ENCODE data around the genes MLXIP and KNTC1.

- PRO-cap, result no peak
- RRBS, 2 experiments, result no CpG with 5 or more reads among the region's 7 CpGs
Measured at GRCh38 chr12:121966873-121967383, 48.5 kb downstream of the CFAP251 start.

DNA sequence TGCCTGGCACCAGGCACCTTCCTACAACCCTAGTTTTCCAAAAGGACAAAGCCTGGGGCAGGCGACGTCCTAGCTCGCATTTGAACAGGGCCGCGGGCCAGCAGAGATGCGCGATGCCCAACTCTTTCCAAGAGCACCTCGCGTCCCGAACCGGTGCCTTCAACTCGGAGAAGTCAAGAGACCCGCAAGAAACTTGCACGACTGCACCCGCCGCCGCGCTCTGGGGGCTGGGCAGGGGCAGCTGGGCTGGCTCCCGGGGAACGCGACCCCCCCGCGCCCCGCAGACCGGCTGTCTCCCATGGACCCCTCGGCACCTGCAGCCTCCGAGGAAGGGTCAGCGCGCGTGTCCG is 380 bp upstream of the BCL7A start:
- PRO-cap, result no peak
- RRBS, 2 experiments, result 3% methylated on average over 7 of the region's 31 CpGs; no CpG with 5 or more reads in 1 of the 2 experiments

- PRO-cap, result no peak
- RRBS, 2 experiments, result no CpG with 5 or more reads among the region's 11 CpGs
Measured at GRCh38 chr12:122077011-122077625, 1.4 kb upstream of the MLXIP start.

DNA sequence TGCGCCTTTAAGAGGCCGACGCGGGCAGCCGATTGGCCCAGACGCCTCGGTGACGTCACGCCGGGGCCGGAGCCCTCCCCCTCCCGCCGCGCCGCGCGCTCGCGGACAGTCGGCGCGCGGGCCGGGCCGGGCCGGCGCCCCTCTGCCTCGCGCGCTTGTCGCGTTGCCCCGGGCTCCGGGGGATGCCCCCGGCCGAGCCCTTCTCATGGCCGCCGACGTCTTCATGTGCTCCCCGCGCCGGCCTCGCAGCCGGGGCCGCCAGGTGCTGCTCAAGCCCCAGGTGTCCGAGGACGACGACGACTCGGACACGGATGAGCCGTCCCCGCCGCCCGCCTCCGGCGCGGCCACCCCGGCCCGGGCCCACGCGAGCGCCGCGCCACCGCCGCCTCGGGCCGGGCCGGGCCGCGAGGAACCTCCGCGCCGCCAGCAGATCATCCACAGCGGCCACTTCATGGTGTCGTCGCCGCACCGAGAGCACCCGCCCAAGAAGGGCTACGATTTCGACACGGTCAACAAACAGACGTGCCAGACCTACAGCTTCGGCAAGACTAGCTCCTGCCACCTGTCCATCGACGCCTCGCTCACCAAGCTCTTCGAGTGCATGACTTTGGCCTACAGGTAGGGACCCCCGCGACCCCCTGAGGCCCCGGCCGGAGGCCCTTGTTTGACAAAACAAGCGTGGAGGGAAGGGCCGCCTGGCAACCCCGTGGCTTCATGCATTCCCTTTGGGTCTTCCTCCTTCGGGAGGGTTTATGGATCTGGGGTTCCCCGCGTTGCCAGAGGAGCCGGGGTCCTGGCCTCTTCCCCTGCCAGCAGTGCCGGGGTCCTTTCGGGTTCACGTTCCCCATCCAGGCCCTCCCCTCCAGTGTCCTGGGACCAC is at the start of gene MLXIP:
TSS of gene MLXIP (plus strand) at position 108 of the 880 bp plus-strand sequence.
- PRO-cap, result bidirectional peak, plus-strand start at position 108 of the sequence, minus-strand start outside the sequence
- RRBS, 2 experiments, result under 1 to 4% methylated on average over 49 of the region's 104 CpGs

DNA sequence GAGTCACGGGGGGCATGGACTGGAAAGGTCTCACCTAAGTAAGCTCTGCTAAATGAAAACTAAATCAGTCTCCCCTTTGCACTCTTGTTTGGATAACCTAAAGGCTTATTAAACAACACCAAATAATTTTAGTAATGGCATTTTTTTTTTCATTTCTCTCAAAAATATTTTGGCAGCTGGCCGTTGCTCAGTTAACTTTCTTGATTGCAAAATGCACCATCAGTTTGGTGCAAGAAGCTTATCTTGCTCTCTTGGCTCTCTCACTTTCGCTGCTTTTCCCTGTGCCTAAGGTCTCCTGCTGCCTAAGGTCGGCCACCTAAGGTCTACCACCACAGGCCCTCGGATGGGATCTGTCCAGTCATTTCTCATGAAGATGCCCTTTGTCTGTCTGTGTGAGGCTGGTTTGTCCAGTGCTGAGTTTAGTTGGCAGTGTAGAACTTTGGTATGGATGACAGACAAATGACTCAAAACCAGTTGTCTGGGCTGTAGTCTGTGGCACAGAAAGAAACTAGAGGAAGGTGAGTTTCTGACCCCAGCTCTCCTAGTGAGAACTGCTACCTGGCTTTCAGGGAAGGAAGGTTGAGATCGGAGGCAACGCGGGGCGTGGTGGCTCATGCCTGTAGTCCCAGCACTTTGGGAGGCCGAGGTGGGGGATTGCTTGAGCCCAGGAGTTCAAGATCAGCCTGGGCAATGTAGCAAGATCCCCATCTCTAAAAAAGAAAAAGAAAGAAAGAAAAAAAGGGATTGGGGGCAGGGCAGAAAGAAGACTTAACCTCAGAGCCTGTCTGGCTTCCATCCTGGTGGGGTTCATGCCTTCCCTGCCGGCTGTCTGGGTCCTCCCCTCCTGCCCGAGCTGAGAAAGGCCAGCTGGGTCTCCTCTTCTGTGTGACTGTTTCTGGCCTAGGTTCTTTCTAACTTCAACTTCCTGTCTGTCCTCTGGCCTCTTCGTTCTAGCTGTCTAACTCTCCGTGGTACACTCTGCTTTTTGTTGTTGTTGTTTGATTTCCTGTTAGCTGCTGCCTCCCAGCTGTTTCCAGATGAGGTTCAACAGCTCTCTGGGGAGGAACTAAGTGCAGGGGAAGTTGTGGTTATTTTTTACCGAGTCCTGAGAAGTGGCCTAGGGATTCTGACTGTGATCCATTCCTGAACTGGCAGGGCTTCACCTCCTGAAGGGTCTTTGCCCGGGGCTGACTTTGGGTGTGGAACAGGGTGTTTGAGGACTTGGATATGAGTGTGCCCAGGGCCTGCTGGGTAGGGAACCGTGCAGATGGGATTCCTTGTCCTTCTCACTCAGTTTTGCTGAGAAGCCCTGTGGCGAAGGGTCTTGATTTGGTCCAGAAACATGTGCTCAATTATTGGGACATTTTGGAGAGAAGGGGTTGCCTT is 2.9 kb downstream of the MLXIP start:
- PRO-cap, result unidirectional peak, minus-strand start at position 354 of the sequence; unidirectional peak, minus-strand start at position 394 of the sequence
- RRBS, 2 experiments, result no CpG with 5 or more reads among the region's 18 CpGs

DNA sequence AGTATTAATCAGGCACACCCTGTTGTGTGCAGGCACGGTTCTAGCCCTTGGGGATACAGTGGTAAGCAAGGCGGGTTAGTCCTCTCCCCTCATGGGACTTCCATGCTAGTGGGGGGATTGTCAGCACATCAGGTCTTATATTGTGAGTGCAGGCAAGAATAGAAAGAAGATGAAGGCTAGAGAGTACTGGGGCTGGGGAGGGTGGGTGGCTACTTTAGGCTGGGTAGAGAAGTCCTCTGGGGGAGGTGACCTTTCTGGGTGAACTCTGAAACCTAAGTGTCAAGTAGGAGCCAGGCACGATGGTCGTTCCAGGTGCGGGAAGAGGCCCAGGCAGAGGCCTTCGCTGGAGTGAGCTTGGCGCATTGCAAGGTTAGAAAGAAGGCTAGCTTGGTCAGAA is 8.6 kb downstream of the MLXIP start:
- PRO-cap, result no peak
- RRBS, 2 experiments, result no CpG with 5 or more reads among the region's 7 CpGs

DNA sequence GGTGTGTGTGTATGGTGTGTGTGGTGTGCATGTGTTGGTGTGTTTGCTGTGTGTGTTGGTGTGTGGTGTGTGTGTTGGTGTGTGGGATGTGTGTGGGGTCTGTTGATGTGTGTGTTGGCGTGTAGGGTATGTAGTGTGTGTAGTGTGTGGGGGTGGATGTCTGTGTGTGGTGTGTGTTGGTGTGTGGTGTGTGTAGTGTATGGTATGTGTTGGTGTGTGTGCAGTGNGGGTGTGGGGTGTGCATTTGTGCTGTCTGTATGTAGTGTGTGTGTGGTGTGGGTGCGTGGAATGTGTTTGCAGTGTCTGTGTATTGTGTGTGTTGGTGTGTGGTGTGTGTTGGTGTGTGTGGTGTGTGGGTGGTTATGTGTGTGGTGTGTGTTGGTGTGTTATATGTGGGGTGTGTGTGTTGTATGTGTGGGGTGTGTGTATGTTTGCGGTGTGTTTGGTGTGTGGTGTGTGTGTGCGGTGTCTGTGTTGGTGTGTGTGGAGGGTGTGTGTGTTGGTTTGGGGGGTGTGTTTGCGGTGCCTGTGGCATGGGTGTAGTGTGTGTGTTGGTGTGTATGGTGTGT is 14.6 kb downstream of the MLXIP start:
- PRO-cap, result no peak
- RRBS, 2 experiments, result no CpG with 5 or more reads among the region's 5 CpGs

GRCh38 chr12:122104846-122105321 is 26.3 kb downstream of the MLXIP start:
- PRO-cap, result no peak
- RRBS, 2 experiments, result no CpG with 5 or more reads among the region's 7 CpGs

DNA sequence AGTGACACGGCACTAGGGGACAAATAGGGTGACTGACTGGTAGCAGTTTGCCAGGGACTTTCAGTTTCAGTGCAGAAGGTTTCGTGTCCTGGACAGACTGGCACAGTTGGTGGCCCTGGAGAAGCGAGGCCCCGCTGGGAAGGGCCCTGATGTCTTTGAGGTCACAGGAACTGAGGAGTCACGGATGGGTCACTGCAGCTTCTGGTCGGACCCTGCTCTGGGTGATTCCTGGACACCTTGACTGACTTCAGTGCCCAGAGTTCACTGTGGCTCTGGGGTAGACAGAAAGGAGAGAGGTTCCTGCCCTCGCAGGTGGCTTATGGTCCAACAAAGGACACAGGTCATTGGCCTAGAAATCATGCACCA is 2.7 kb downstream of the LRRC43 start:
- PRO-cap, result no peak
- RRBS, 2 experiments, result no CpG with 5 or more reads among the region's 7 CpGs

DNA sequence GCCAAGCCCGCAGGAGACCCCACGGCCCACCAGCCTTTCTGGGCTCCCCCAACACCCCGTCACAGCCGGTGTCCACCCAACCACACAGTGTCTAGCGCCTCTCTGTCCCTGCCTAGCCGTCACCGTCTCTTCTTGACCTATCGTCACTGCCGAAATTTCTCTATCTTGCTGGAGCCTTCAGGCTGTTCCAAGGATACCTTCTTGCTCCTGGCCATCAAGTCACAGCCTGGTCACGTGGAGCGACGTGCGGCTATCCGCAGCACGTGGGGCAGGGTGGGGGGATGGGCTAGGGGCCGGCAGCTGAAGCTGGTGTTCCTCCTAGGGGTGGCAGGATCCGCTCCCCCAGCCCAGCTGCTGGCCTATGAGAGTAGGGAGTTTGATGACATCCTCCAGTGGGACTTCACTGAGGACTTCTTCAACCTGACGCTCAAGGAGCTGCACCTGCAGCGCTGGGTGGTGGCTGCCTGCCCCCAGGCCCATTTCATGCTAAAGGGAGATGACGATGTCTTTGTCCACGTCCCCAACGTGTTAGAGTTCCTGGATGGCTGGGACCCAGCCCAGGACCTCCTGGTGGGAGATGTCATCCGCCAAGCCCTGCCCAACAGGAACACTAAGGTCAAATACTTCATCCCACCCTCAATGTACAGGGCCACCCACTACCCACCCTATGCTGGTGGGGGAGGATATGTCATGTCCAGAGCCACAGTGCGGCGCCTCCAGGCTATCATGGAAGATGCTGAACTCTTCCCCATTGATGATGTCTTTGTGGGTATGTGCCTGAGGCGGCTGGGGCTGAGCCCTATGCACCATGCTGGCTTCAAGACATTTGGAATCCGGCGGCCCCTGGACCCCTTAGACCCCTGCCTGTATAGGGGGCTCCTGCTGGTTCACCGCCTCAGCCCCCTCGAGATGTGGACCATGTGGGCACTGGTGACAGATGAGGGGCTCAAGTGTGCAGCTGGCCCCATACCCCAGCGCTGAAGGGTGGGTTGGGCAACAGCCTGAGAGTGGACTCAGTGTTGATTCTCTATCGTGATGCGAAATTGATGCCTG is 3.2 kb downstream of the B3GNT4 start:
- PRO-cap, result no peak
- RRBS, 2 experiments, result no CpG with 5 or more reads among the region's 33 CpGs

DNA sequence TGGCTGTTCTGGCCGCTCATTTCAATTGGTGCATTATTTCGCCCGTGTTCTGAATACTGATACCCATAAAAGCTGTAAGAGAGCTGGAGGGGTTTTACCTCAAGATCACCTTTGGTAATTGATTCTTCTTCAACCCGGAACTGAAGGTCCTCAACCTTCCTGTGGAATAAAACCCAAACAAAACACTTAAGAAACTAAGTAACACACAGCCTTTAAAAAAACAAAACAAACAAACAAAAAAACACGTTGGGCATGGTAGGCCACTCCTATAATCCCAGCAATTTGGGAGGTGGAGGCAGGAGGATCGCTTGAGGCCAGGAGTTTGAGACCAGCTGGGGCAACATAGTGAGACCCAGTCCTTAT is 69.9 kb downstream of the CLIP1 start:
- PRO-cap, result no peak
- RRBS, 2 experiments, result no CpG with 5 or more reads among the region's 6 CpGs

GRCh38 chr12:122363732-122364273 is 58.7 kb downstream of the CLIP1 start:
- PRO-cap, result no peak
- RRBS, 2 experiments, result no CpG with 5 or more reads among the region's 9 CpGs

DNA sequence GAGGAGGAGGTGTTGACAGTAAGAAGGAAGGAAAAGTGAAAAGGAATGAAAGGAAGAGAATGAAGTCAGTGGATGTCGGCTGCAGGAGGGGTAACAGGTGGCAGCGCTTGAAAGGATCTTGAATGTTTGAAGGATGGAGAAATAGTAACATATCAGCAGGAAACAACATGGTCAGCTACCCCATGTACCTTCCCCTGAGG is 36.9 kb downstream of the CLIP1 start:
- PRO-cap, result no peak
- RRBS, 2 experiments, result no CpG with 5 or more reads among the region's 2 CpGs

DNA sequence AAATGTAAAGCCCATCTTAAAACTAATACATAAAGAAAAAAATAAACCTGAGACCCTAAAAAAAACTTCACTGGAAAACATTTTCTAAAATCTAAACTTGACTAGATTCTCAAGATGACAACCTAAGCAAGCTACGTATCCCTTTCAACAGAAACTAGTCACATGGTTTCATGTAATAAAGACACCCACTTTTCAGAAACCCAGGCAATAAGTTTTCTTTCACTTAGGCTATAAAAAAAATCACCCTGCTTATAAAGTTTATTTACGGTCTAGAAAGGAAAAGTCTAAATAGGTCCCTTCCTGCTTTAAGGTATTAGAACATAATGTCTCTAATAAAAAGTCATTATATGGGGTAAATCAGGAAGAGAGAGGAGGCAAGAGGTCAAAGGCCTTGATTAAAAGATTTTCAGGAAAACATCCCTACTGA is 9.6 kb downstream of the CLIP1 start:
- PRO-cap, result no peak
- RRBS, 2 experiments, result no CpG with 5 or more reads among the region's 2 CpGs

DNA sequence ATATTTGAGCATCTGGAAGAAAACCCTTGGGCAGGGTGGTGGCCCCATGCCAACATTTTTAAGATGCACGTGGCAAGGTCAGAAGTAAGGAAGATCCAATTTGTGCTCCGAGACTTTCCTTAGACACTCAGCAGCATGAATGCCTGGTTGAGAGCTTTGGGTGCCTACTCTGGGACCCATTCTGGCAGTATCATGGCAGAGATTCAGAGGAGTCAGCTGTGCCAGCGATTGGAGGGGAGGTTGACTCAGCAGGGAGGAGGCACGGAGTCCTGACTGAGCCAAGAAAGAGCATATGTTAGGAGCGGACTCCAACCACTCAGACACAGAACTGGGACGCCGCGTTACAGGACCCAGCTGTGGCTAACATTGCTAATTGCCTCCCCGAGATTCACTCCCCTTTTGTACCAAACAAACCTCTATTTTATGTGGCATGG is 15.0 kb upstream of the CLIP1 start:
- PRO-cap, result no peak
- RRBS, 2 experiments, result no CpG with 5 or more reads among the region's 9 CpGs

DNA sequence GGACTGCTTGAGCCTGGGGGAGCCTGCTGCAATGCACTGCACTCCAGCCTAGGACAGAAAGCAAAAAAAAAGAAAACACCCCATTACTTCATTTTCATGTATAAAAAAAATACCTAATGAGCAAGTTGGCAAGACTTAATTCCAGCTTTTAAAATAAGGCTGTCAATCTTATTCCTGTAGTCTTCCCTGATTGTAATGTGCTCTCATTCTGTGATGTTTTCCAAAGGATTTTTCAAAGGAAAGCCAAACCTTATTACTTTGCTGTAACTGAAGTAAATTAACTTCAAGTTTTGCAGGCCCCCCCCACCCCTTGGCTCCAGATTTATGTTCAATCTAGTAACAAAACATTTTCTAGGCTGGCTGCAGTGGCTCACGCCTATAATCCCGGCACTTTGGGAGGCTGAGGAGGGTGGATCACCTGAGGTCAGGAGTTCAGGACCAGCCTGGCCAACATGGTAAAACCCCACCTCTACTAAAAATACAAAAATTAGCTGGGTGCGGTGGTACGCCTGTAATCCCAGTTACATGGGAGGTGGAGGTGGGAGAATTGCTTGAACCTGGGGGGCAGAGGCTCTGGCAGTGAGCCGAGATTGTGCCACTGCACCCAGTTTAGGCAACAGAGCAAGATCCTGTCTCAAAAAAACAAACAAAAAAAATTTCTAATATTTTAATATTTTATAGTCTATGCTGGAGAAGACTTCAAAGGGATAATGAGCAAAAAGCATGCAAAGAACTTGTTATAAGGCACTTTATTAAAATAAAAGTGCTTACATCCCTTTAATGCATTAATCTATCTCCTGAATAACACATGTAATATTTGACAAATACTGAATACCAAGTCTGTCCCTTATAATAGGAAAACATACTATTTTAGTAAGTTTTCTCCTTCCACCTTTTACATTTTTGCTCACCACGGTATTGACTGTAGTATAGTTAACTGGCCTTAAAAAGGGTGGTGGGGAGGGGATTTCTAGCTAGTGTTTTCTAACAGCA is 3.6 kb upstream of the ZCCHC8 start:
- PRO-cap, result unidirectional peak, minus-strand start at position 655 of the sequence
- RRBS, 2 experiments, result no CpG with 5 or more reads among the region's 6 CpGs

DNA sequence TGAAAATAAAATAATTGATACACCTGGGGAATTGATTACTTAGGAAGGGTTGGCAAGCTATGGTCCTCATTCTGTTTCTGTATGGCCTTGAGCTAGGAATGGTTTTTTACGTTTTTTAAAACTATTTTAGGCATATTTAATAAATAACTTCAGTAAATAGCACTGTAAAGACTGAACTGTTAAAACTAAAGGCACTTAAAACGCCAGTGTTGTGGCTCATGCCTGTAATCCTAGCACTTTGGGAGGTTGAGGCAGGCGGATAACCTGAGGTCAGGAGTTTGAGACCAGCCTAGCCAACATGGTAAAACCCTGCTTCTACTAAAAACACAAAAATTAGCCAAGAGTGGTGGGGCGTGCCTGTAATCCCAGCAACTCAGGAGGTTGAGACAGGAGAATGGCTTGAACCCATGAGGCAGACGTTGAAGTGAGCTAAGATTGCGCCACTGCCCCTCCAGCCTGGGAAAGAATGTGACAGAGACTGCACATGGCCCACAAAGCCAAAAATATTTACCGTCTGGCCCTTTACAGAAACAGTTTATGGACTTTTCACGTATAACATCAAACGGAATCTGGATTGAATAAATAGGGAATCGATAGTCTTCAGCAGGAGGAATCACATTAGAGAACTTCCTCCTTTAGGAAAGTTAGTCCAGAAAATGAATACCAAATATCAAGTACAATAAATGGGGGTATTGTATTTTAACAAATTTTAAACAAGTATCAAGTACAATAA is 3.5 kb downstream of the RSRC2 start:
- PRO-cap, result no peak
- RRBS, 2 experiments, result no CpG with 5 or more reads among the region's 10 CpGs

- PRO-cap, result bidirectional peak, plus-strand start at chr12:122527281, minus-strand start at chr12:122526936; bidirectional peak, plus-strand start at chr12:122527825, minus-strand start at chr12:122527721
- RRBS, 2 experiments, result 5% methylated on average over 2 of the region's 32 CpGs
Measured at GRCh38 chr12:122527155-122527972, at the start of gene KNTC1. KNTC1 (plus strand) TSS chr12:122527249.

GRCh38 chr12:122727750-122728521 is 2.7 kb downstream of the HCAR1 start:
- PRO-cap, result no peak
- RRBS, 2 experiments, result no CpG with 5 or more reads among the region's 7 CpGs

GRCh38 chr12:122753235-122753688 is 638 bp downstream of the DENR start:
- PRO-cap, result no peak
- RRBS, 2 experiments, result no CpG with 5 or more reads among the region's 8 CpGs

Measured in astrocyte (in vitro differentiated cells and primary cell).